Umbilical cord (tissue), 2 donors: ENCODE measurements around the gene PDCD1.

- RAMPAGE, long total RNA, result no peak
Observed at GRCh38 chr2:241071383-241071994, 30.6 kb downstream of the MTERF4 start.

GRCh38 chr2:241081987-241083075 is 19.8 kb downstream of the MTERF4 start:
- RAMPAGE, long total RNA, result no peak

GRCh38 chr2:241110333-241111144 is 8.5 kb upstream of the MTERF4 start:
- RAMPAGE, long total RNA, result no peak

GRCh38 chr2:241224142-241224513 is 35.7 kb downstream of the ANO7 start:
- RAMPAGE, long total RNA, result no peak

DNA sequence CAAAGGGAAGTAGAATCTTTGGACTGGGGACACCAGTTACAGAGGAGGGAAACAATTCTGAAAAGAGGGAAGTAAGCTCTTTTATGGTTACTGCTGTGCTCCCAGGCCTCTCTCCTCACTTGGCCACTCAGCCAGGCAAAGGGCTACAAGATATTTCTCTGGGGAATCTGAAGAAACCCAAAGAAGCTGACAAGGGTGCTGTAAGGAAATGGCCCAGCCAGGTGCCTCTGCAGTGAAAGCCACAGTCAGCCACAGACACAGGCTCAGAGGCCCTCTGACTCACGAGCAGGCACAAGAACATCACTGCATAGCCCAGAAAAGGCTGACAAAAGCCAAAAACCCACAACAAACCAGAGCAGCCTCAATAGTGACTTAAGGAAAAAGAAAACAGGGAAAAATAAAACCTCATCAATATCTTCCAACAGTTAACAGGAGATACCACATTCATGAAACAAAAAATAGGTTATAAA is 5.7 kb downstream of the HDLBP start:
- RAMPAGE, long total RNA, result no peak

- RAMPAGE, long total RNA, result no peak
Observed at GRCh38 chr2:241362841-241363151, 6.7 kb downstream of the FARP2 start.

- RAMPAGE, long total RNA, result no peak
Observed at GRCh38 chr2:241399729-241400821, 44.0 kb downstream of the FARP2 start.

GRCh38 chr2:241453950-241454597 is 54.3 kb downstream of the STK25 start:
- RAMPAGE, long total RNA, result no peak

GRCh38 chr2:241762604-241762940 is 14.1 kb upstream of the GAL3ST2 start:
- RAMPAGE, long total RNA, result no peak

GRCh38 chr2:241763133-241764092 is 13.2 kb upstream of the GAL3ST2 start:
- RAMPAGE, long total RNA, result no peak

- RAMPAGE, long total RNA, result no peak
Observed at GRCh38 chr2:241821350-241821905, 12.4 kb downstream of the NEU4 start.

DNA sequence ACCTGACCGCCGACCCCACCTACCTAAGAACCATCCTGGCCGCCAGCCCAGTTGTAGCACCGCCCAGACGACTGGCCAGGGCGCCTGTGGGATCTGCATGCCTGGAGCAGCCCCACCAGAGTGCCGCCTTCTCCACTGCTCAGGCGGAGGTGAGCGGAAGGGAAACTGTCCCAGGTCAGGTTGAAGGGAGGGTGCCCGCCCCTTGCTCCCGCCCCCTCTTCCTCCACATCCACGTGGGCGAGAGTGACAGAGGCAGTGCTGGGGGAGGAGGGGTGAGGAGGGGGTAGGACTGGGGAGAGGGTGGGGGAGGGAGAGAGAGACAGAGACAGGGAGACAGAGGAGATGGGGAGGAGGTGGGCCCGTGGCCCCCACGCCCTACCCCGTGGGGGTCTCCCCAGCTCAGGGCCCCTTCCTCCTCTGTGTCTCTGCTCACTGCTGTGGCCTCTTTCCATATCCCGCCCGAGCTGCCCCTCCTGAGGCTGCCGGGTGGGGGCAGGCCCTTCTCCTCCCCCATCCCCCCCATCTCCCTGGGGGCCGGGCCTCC is at the start of gene PDCD1:
PDCD1 (minus strand) TSS at position 155 of the 544 bp plus-strand sequence.
- RAMPAGE, long total RNA, result no peak

DNA sequence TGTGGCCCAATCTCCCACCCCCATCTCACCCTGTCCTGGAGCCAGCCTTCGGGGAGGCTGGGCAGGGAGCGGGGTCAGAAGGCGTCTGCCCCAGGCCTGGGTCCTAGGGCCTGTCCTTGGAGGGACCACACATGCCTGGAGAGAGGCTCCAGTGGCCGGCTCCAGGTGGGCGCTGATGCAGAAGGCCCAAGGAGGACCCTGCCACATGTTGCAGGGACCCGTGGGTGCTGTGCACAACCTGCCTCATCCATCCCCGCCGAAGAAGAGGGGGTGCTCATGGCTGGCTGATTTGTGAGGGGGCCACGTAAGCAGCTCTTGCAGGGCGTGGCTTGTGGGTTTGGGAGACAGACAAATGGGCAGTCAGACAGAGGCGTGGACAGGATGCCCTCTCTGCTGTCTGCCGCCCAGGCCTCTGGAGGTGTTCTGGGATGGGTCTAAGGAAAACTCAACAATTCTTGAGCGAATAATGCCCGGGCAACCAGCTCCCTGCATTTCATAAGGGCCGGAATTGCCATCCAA is 2.2 kb upstream of the RTP5 start:
- RAMPAGE, long total RNA, result no peak

DNA sequence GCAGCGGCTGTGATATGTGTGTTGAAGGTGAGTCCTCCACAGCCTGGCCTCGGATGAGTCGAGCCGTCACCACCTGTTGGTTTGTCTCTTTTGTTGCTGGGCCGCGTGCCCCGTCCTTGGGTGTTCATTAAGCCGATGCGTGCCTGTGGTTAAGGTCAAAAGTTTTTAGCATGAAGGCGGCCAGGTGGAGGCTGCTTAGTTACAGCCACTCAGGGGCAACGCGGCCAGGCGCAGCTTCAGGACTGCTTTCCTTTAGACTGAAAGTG is 26.7 kb upstream of the FAM240C start:
- RAMPAGE, long total RNA, result no peak

DNA sequence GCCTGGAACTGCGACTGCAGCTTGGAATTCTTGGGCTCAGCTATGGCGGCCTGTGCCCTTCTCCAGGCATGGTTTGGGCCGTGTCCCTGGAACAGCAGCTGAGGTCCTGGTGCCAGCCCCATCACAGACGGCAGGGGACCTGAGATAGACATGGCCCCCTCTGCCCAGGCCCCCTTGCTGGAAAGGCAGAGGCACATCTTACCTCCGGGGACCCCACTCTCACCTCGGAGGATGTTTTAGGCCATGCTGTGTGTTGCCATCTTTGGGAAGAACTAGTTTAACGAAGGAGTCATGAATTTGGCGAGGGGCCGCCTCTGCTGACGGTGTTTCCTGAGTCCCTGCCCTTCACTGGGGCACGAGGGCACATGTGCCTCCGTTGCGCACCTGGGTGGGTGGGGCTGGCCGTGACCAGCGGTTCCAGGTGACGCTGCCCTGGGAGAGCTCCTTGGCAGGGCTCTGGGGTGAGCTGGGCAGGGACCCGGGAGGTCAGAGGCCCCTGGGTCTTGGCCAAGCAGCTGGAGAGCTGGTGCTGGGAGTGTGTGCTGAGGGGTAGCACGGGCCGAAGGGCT is 73.7 kb upstream of the FAM240C start:
- RAMPAGE, long total RNA, result no peak